Fibroblast of villous mesenchyme (primary cell): ENCODE measurements around the genes GLYATL3 and CRISP1.

DNA sequence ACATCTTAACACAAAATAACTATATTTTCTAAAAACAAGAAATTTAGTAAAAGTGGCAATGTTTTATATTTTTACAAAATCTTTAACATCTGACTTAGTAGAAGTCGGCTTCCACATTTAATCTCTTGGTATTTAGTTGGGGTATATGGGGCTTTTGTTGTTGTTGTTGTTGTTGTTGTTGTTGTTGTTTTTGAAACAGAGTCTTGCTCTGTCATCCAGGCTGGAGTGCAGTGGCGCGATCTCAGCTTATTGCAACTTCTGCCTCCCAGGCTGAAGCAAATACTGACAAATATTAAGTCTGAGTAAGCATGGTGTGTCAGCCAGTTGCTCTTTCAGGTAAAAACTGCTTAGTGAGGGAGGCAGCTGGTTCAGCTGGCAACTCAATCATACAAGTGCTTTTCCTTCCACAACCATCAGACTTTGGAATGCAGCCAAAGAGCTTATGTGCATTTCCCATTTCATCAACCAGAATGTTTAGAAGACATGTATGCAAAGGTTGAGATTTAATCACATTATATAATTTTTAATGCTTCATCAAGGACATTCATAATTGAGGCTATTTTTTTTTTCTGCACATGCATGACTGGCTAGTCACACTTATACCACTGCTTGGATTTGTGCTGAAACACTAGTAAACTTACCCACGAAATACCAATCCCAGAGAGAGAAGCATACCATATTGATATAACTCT is 56.1 kb downstream of the CLIC5 start:
- CAGE, long polyA plus RNA = no peak

GRCh38 chr6:46013713-46014348 is 1.8 kb downstream of the CLIC5 start:
- CAGE, long polyA plus RNA = no peak

DNA sequence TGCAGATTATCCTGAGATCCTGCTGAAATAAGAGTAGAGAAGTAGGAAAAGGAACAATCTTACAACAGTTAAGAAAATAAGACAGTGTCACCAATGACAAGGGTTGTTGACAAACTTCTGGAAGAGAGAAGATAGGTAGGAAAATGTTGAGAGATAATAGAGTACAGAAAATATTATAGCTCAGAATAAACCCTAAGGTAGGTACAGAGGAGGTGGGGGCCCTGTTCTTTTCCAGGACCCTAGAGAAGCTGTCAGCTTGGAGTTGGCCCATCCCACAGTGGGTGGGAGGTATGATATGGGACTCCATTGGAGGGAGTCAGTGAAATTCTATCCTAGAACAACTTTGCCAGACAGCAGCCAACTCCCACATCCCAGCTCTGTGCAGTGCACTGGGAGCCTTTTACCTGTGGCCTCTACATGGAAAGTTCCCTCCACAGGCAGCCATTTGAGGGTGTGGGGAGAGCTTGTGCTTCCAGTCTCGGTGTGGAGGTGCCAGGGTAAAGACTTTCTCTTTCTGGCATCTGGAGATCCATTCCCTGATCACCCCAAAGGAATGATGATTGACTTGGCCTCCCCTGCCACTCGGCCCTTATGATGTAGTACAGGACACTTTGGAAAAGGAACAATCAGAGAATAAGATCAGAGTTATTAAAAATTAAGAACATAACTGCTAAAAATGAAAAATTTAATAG is 36.8 kb upstream of the CLIC5 start:
- CAGE, long polyA plus RNA = no peak

GRCh38 chr6:46490308-46490750 is 920 bp downstream of the RCAN2 start:
- CAGE, long polyA plus RNA = no peak

DNA sequence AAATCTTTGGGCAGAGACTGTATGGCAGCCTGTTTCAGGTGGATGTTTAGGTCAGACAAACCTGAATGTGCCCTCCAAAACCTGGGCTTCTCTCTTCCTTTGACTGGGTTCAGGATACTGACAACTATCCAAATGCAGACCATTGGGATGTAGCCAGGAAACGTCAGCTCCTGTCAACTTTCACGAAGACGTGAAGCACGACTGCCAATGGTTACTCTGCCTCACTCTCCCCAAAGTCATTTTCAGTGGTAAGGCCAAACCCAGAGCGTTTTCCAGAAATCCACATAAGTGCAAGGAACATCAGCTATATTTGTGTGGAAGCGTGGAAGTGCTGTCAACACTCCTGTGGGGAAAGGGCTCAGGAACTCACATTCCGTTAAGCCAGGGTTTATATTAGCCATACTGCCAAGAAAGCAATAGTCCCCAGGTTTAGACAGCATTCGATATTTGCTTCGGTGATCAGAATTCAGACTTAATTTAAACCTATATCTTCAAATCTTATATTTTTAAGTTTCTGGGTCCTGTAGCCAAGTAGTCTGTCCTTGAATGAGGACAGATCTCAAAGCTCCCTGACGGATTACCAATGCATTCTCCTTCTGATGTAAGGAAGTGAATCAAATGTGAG is 20.2 kb upstream of the RCAN2 start:
- CAGE, long polyA plus RNA = no peak

- CAGE, long polyA plus RNA = no peak
These were observed 48.5 kb downstream of the ADGRF5 start for GRCh38 chr6:46873047-46873762.

DNA sequence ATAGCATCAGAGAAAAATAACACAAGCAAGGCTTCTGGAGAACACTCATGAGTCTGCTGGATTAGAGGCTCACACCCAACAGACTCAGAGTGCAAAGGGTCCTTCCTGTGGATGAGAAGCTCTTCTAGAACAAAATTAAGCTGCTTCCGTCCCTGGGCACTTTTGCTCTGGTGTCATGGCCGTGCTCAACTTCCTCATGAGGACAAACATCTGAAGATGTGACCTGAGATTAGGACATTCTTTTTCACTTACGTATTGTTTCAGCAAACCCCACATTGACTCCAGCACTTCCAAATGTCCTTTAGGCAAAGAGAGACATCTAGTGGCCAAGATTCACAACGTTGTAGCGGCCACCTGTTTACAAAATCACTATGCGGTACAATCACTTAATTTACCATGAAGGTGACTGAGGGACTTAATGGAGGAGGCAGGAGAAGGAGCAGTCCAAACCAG is 5.3 kb upstream of the ADGRF1 start:
- CAGE, long polyA plus RNA = no peak

DNA sequence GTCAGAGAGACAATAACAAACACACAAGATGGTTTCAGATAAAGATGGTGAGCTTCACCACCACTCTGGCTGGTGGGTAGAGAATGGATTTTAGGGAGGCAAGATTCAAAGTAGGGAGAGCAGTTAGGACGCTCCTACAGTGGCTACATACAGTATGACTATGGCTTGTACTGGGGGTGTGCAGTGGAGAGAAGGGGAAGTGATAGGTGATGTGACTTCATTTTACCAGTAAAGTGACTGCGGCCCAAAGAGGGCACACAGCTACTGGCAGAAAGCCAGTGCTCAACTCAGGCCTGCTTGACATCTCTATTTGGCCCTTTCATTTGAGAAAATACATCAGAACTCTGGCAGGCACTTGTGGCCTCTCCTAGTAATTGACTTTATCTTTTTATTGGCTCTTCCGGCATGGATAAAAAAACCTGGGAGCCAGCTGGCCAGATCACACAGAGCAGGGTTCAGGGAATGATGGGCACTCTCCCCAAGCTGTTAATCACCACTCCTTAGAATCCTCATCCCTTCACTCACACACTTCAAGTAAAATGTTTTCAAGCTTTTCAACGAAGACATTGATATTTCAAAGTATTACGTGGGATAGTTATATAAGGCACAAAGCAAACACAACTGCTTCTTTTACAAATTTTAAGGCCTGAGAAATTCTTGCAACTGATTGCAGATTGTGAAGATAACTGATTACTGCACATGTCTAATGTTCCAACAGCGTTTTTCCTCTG is 73.7 kb downstream of the TNFRSF21 start:
- CAGE, long polyA plus RNA = no peak

DNA sequence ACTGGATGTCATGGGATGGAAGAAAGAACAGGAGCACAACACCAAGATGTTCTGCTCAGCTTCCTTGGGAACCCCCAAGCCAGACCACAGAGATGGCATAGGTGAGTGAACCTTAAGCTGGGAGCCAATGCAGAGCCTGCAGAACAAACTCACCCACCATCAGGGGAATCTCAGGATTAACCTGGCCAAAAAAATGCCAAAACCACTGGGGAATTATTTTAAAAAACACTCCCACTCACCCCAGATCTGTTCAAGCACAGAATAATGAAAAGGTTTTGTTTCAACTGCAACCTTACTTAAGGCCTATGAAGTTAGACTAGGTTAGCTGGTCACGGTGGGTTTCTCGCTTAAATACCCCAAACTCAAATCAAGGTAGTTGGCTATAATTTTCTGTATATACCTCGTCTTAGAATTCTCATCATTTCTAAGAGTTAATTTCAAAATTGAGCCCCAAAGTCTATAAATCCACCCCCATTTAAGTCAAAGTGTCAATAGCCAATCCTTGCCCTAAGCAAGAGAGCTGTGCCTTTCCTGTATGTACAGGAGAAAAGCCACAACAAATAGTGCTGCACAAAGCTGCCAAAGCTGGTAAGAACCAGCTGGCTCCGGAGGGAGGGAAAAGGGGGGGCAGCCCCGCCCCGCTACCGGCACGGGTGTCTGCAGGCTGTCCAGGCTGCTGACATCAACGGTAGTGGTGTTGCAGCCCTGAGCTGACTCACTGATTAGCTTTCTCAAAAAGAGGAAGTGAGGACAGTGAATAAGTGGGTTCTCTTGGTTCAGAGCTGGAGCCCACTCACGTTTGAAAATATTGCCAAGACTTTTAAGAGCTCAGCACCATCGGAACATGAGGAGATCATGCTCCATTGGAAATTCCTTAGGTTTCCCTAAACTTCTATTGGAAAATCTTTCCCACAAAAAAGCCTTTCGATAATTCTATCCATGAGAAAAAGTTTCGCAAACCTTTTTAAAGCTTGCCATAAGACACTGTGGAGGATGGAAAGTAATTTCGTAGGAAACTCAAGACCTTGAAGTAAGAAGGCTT is 67.4 kb downstream of the TNFRSF21 start:
- CAGE, long polyA plus RNA = no peak

GRCh38 chr6:47285649-47286742 is 23.7 kb downstream of the TNFRSF21 start:
- CAGE, long polyA plus RNA = no peak

- CAGE, long polyA plus RNA = no peak
These were observed 1.1 kb downstream of the CD2AP start for GRCh38 chr6:47478733-47479069.

GRCh38 chr6:49499714-49500177 is at the start of gene GLYATL3:
Gene GLYATL3 (plus strand): TSS chr6:49499923.
- CAGE, long polyA plus RNA = no peak

DNA sequence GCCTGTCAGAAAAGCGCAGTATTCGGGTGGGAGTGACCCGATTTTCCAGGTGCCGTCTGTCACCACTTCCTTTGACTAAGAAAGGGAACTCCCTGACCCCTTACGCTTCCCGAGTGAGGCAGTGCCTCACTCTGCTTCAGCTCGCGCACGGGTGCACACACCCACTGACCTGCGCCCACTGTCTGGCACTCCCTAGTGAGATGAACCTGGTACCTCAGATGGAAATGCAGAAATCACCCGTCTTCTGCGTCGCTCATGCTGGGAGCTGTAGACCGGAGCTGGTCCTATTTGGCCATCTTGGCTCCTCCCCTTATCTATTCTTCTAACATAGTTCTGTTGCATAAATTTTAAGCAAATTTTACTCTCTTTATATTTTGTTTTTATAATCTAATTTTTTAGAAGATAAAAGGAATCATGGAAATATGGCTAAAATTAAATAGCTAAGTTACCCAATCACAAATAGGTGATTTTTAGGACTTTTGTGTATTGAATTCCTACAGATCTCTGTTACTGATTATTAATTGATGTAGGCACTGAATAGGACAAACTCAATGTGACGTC is 10.2 kb upstream of the PGK2 start:
- CAGE, long polyA plus RNA = no peak

GRCh38 chr6:49866389-49866895 is at the start of gene CRISP1:
Gene CRISP1 (minus strand): TSS chr6:49866535.
- CAGE, long polyA plus RNA = no peak

GRCh38 chr6:50821315-50822109 is 2.8 kb downstream of the TFAP2B start:
- CAGE, long polyA plus RNA = no peak

- CAGE, long polyA plus RNA = no peak
These were observed 30.9 kb downstream of the TFAP2B start for GRCh38 chr6:50849457-50850154.

GRCh38 chr6:51025584-51025999 is 206.9 kb downstream of the TFAP2B start:
- CAGE, long polyA plus RNA = no peak

- CAGE, long polyA plus RNA = no peak
These were observed 20.8 kb upstream of the MCM3 start for GRCh38 chr6:52305369-52305728.

DNA sequence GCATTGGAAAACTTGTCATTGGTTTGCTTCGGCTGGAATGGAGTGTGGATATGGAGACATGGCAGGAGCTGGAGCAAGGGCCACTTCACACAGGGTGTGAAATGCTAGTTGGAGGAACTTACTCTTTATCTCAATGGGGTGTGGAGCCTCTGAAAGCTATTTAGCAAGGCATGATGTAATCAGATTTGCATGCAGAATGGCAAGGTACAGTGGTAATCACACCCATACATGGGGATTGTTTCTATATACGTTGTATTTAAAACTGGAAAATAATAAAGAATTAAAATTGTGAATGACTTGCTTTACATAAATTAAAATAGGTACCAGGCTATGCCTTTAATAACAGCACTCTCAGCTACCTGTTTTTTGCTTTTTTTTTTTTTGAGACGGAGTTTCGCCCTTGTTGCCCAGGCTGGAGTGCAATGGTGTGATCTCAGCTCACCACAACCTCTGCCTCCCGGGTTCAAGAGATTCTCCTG is 31.3 kb upstream of the PAQR8 start:
- CAGE, long polyA plus RNA = no peak

GRCh38 chr6:52390021-52390741 is 28.2 kb downstream of the PAQR8 start:
- CAGE, long polyA plus RNA = no peak